Fibroblast of the aortic adventitia (primary cell): ENCODE data around the gene PCSK9.

- CAGE, long polyA plus RNA: no peak
Measured at GRCh38 chr1:54309256-54310638, 109.8 kb downstream of the MRPL37 start.

DNA sequence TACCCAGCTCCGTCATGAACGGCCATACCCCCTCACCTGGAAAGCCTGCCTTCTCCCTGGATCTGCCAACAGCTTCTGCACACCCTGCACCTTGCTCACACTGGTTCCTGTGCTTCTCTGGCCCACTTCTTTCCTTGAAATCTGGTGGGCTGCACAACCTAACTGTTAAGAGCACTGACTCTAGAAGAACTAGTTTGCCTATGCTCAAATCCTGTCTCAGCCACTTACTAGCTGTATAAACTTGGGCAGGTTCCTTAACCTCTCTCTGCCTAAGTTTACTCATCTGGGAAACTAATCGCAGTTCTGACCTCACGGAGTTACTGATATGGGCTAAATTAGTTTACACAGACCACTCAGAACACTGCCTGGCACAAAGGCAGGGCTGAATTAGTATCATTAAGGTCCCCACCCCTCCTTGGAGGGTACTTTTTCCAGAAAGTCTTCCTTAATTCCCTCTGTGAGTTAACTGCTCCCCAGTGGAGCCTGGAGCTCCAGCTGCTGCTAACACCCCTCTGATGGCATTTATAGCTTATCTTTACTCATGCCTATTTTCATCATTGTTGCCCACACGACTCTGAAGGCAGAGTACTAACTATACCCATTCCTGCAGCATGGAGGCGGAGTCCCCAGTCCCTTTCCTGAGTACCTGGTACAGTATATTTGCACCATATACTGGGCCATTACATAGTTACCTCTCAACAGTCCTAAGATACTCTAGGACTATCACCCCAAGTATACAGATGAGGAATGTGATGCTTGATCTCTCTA lies 165.9 kb downstream of the MRPL37 start:
- CAGE, long polyA plus RNA: no peak

DNA sequence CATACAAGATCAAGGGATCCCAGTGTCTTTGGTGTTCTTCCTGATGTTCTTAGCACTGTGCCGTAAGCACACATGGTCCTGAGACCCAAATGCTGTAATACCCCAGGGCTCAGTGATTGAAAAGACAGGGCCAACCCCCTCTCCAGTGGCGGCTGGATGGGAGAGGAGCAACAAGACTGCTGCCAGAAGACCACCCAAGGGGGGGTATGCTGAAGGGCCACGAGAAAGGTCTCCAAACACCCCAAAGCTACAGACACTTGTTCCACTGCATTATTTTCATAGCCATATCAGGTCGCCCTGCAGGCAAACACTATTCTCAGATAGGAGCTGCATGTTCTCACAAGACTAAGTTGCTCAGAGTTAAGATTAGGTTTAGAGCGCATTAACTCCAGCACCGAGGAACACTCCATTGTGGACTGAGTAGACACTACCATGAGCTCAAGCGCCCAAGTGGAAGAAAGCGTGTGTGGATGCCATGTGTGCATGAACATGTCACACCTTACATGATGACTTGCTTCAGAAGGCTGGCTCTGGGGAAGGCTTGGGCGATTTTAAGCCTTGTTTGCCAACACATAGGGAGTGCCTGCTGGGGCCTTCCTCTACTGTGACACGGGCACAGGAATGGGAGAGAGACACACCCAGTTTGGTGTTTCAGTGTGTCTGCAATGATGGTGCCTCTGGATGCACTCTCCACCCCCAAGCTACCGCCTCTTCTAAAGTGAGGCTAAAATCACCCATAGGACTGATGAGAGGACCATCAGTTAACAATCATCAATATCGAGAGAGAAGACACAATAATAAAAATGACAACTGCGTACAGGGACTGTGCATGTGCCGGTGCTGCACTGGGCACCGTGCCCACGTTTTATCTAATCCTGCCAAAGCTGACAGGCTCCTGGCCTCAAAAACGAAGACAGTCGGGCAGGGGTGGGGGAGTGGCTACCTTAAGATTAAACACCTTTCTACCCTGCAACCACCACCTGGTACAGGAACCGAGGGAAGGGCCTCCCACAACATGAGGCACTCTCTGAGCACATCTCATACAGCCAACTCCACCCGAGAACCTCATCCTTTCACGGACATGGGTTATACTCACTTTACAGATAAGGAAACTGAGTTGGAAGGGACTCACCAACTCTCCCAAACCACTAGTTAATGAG lies 171.3 kb downstream of the MRPL37 start:
- CAGE, long polyA plus RNA: no peak

DNA sequence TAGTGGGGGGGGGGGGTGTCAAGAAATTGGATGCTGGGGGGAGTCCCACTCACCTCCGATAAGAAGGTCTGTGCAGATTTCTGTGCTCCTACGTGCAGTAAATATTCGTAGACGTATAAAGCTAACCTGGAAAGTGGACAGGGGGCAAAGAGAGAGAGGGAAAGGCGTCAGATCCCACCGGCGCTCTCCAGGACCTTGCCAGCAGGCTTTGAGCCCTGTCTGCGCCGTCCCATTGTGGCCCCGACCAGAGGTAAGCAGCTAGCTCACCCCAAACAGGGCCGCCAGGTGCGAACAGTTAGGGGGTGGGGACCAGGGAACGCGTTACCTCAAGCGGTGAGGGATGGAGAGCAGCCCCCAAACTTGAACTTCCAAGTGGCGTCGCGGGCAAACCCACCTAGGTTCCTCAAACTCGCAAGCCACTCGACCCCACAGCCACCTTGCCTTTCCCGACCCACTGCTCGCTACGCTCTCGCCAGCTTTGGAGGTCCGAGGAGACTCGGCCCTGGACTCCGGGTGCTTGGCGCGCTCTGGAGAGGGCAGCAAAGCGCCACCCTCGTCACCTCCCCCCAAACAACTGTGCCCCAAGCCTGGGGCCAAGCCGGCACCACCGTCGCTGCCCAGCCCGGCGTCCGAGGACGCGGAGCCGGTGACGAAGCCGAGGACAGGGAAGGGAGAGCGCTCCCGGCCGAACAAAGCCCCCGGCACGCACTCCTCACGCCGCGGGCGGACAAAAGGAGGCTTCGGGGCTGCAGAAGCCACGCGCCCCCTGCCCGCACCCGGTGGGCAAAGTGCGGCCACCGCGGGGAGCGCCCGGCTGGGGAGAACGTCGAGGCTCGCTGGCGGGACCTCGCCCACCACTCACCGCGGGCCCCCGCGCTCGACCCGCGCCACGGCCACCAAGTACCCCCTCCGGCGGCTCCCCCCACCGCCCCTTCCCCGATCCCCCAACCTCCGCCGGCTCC lies 142.9 kb upstream of the ACOT11 start:
- CAGE, long polyA plus RNA: no peak

- CAGE, long polyA plus RNA: no peak
Measured at GRCh38 chr1:54408278-54408600, 139.8 kb upstream of the ACOT11 start.

GRCh38 chr1:54413099-54413763 lies 134.8 kb upstream of the ACOT11 start:
- CAGE, long polyA plus RNA: no peak

- CAGE, long polyA plus RNA: no peak
Measured at GRCh38 chr1:54475333-54475910, 72.6 kb upstream of the ACOT11 start.

- CAGE, long polyA plus RNA: no peak
Measured at GRCh38 chr1:54604930-54605313, 18.4 kb downstream of the FAM151A start.

DNA sequence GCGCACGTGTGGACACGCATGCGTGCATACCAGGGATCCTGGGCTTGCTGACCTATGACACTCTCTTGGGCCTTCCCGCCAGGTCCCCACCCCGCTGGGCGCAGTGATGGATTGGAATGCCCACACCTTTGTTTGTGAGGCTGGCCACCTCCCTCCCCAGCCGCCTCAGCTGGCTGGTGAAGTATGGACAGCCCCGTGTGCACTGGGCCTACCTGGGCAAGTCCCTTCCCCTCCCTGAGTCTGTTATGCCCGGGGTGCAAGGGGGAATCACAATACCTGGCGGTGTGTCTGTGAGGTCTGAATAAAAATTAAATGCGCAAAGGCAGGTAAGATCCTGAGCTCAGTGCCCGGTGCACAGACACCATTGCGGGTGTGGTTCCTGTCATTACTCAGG lies 4.9 kb downstream of the TTC22 start:
- CAGE, long polyA plus RNA: no peak

GRCh38 chr1:54845887-54846729 lies 40.2 kb downstream of the LEXM start:
- CAGE, long polyA plus RNA: no peak

- CAGE, long polyA plus RNA: no peak
Measured at GRCh38 chr1:54865063-54865463, 21.9 kb downstream of the DHCR24 start.

GRCh38 chr1:54875651-54876294 lies 11.2 kb downstream of the DHCR24 start:
- CAGE, long polyA plus RNA: no peak

- CAGE, long polyA plus RNA: no peak
Measured at GRCh38 chr1:54945557-54945869, 34.9 kb upstream of the TMEM61 start.

DNA sequence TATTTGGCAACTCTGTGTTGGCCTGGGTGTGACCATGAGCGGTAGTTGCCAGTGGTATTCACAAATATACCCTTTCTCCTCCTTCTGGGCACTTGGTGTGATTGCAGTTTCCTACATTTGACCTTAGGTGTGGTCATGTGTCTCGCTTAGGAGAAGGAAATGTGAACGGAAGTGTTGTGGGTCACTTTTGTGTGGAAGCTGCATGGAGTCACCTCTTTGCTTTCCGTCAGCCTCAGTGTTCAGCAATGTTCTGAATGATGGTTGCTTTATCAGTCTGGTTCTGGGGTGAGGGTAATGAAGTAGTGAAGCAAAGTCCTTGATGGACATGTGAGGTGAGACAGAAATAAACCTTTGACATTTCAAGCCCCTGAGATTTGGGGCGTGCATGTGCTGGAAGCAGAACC lies 3.4 kb upstream of the PCSK9 start:
- CAGE, long polyA plus RNA: no peak

DNA sequence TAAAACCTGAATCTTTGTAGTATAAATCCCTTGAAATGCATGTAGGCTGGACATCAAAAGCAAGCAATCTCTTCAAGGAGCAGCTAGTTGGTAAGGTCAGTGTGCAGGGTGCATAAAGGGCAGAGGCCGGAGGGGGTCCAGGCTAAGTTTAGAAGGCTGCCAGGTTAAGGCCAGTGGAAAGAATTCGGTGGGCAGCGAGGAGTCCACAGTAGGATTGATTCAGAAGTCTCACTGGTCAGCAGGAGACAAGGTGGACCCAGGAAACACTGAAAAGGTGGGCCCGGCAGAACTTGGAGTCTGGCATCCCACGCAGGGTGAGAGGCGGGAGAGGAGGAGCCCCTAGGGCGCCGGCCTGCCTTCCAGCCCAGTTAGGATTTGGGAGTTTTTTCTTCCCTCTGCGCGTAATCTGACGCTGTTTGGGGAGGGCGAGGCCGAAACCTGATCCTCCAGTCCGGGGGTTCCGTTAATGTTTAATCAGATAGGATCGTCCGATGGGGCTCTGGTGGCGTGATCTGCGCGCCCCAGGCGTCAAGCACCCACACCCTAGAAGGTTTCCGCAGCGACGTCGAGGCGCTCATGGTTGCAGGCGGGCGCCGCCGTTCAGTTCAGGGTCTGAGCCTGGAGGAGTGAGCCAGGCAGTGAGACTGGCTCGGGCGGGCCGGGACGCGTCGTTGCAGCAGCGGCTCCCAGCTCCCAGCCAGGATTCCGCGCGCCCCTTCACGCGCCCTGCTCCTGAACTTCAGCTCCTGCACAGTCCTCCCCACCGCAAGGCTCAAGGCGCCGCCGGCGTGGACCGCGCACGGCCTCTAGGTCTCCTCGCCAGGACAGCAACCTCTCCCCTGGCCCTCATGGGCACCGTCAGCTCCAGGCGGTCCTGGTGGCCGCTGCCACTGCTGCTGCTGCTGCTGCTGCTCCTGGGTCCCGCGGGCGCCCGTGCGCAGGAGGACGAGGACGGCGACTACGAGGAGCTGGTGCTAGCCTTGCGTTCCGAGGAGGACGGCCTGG lies at the start of gene PCSK9:
PCSK9 (plus strand) TSS at position 559 of the 1,005 bp plus-strand sequence.
- CAGE, long polyA plus RNA: no peak

- CAGE, long polyA plus RNA: no peak
Measured at GRCh38 chr1:55134102-55134860, 80.9 kb downstream of the USP24 start.

DNA sequence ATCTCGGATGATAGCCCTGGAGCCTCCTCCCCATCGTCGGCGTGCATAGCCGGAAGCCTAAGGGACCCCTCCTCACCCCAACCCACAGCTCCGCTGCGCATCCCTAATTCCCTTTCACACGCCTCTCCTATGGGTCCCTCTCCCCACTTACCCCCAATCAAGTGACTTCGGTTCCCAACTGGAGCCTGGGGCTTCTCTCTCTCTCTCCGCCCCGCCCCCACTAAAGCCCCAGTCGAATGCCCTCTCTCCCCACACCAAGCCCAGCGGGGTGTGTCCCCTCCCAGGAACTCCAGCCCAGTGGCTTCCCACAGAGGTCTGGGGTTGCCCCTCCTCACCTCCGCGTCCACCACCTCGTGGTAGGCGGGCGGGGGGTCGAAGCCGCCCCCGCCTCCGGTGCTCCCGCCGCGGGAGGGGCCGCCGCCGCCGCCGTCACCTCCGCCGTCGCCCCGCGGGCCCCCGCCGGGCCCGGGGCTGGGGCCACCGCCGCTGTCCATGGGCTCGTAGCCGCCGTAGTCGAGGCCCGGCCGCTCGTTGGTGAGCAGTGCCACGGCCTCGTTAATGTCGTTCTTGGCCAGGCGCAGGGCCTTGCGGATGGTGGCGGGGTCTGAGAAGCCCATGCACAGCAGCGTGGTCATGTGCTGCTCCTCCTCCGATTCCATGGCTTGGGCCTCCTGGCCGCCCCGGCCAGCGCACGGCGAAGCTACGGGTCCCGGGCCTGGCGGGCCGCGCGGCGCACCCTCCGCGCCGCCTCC lies 533 bp downstream of the USP24 start:
- CAGE, long polyA plus RNA: no peak

DNA sequence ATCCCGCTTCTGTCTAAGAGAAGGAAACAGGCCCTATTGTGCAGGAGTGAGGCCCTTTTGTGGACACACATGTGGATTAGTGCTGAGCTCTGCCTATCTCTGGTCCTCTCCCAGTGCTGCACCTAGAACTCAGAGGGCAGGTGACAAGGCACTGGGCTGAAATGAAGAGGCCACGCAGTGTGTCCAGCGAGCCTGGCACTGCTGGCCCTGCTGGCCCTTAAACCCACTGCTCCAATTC lies 160.2 kb upstream of the USP24 start:
- CAGE, long polyA plus RNA: no peak

- CAGE, long polyA plus RNA: no peak
Measured at GRCh38 chr1:56285659-56286029, 293.7 kb downstream of the PLPP3 start.

DNA sequence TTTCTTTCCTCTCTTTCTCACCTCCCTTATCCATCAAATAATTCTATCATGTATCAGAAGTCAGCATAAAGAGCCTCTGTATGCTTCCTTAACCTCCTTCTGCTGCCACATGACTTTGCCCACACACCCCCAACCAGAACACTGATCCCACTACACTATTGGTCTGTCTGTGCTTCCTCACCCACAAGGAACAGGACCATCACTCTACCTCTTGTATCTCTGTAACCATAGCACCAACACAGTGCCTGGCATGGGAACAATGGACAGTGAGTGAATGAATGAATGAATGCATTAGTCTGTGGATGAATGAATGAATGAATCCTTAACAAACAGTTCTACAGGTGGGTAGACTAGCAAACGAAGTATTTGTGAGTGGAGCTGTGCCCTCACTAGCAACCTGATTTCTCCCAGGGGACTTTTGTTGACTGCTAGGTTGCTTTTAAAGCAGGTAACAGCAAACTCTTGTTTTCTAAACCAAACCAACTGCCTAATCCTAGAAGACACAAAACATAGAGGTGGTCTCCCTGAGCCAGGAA lies 199.6 kb downstream of the PLPP3 start:
- CAGE, long polyA plus RNA: no peak